ENCODE data around the gene NPTN.

DNA sequence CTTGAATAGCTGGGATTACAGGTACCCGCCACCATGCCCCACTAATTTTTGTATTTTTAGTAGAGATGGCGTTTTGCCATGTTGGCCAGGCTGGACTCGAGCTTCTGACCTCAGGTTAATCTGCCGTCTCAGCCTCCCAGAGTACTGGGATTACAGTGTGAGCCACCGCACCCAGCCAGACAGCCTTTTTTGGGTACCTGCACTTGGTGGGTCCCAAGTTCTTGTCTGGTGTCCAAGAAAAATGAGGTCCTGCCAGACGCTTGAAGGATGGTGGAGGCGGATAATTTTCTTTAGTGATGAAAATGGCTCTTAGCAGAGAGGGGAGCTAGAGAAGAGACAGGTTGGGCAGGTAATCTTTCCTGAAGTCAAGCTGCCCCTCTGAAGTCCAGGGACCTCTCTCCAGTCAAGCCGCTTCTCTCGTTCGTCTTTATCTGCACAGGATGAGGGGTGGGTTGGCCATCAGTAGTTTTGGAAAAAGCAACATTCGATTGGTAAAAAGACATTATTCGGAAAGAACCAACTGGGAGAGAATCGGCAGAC, 30.1 kb downstream of the ARIH1 start:
- PRO-cap, result no peak
- RAMPAGE, long total RNA, 3 experiments, result no peak in any of the 3 experiments

GRCh38 chr15:72577125-72577924, 77.2 kb upstream of the GOLGA6B start:
- PRO-cap, result no peak
- RAMPAGE, long total RNA, 3 experiments, result no peak in any of the 3 experiments

GRCh38 chr15:72604618-72605304, 49.7 kb upstream of the GOLGA6B start:
- PRO-cap, result no peak
- RAMPAGE, long total RNA, 3 experiments, result no peak in any of the 3 experiments

- PRO-cap, result unidirectional peak, minus-strand start at chr15:72636955
- RAMPAGE, long total RNA, 3 experiments, result no peak in any of the 3 experiments
These were observed 17.7 kb upstream of the GOLGA6B start for GRCh38 chr15:72636677-72637331.

GRCh38 chr15:72784236-72784761, 741 bp upstream of the ADPGK start:
- PRO-cap, result no peak
- RAMPAGE, long total RNA, 3 experiments, result no peak in any of the 3 experiments

- PRO-cap, result no peak
- RAMPAGE, long total RNA, 3 experiments, result no peak in any of the 3 experiments
These were observed 81.0 kb upstream of the NEO1 start for GRCh38 chr15:72971373-72971620.

DNA sequence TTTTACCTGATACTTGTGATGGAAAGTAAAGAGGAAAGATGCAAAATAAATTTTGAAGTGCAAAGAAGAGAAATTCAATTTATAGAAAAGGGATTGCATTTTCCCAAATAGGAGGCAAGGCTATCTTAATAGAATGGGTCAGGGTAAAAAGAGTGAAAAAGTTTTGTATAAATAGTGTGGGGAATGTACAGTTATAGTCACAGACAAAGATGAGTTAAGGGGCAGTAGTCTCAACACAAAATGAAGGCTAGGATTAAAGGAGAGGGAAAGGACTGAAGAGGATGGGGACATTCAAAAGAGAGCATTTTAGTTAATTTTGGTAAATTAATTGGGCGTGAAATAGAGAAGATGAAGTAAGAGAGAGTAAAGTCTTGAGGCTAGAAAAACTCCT, 36.2 kb downstream of the NEO1 start:
- PRO-cap, result no peak
- RAMPAGE, long total RNA, 3 experiments, result no peak in any of the 3 experiments

DNA sequence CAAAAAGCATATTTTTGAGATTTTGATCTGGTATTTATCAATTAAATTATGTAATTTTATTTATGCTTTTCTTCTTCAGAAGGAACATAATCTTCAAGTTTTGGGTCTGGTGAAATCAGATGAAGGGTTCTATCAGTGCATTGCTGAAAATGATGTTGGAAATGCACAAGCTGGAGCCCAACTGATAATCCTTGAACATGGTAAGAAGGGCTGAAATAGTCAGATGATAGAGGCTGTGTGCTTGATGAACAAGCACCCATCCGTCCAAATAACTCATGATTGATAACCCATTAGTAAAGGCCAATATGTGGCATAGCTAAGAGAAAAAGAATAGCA, 125.9 kb downstream of the NEO1 start:
- PRO-cap, result no peak
- RAMPAGE, long total RNA, 3 experiments, result no peak in any of the 3 experiments

- PRO-cap, result no peak
- RAMPAGE, long total RNA, 3 experiments, result no peak in any of the 3 experiments
These were observed 65.1 kb downstream of the HCN4 start for GRCh38 chr15:73303517-73304222.

GRCh38 chr15:73628324-73628891, 4.8 kb downstream of the NPTN start:
- PRO-cap, result no peak
- RAMPAGE, long total RNA, 3 experiments, result no peak in any of the 3 experiments

DNA sequence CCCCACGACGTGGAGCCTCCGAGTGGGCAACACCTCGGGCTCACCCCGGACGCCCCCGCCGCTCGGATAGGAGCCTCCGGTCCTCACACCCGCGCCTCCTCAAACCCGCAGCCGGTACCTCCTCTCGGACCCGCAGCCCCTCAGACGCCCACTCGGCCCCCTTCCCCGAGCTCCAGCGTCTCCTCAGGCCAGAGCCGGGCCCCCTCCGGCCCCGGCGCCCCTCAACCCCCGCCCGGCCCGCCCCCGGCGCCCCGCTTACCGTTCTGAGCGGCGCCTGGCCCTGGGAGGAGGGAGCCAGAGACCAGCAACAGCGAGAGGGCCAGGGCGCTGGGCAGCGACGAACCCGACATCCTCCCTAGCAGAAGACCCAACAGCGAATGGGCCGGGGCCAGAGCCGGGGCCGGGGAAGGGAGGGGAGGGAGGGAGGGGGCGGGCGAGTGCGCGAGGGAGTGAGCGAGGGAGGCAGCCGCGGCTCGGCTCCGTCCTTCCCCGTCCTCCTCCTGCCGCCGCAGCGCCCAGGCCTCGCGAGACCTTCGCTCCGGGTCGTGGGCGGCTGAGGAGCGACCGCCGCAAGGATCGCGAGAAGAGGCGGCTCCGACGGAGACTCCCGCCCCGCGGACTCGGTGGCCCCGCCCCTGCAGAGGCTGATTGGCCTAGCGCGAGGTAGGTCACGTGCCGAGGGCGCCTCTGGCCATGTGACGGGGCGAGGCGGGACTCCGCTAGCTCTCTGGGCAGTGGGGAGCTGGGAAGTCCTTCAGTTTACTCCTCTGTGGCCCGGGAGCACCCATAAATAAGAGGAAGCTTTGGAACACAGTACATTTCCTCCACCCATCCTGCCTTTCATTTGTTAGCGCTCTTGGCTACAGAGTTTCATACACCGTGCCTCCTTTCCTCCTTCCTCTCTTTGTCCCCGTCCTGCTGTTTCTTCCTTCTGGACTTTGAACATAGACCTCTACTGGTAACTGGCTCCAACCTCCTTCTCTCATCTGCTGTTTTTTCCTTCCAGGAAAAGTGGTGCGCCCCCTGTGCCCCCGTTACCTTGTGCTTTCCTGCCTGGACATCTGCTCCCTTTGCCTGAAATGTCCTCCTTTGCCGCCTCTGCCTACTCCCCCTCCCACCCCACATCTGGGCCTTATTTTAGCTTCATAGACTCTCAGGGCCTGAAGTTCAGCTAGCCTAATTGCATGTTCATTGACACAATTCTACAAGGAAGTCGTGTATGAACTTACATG, at the start of gene NPTN:
TSS of gene NPTN (minus strand) at position 524 of the 1,232 bp plus-strand sequence.
- PRO-cap, result bidirectional peak, plus-strand start at position 757 of the sequence, minus-strand start at position 513 of the sequence
- RAMPAGE, long total RNA, 3 experiments, result start-site peak on the minus strand in 3 of 3 experiments, centred at positions 376 to 402 of the sequence, 208 to 303 reads per replicate

DNA sequence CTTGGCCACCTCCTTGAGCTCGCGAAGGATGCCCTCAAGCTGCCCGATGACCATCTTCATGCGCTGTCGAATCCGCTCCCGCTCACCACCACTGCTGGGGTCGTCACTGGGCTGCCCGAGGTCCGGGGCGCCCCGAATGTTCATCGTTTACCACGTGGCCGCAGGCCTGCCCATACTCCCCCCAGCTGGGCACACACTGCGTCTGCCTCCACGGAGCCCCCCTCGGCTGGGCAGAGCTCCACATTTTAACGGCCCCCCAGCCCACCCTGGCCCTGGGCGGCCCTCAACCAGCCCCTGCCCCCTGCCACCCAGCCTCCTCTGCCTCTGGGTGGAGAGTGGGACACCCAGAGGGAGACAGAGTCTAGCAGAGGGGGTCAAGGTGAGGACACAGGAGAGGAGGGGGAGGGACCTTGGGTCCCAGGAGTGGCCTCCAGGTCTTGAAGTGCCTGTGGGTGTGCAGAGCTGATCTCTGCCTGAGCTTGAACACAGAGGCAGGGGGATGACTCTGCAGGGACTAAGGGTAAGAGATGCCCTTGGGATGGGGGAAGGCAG, 2.1 kb downstream of the INSYN1 start:
- PRO-cap, result no peak
- RAMPAGE, long total RNA, 3 experiments, result start-site peak on the minus strand in 1 of 3 experiments, centred at position 264 of the sequence, 9 reads per replicate

GRCh38 chr15:73751539-73752002, 1.6 kb downstream of the INSYN1 start:
- PRO-cap, result no peak
- RAMPAGE, long total RNA, 3 experiments, result no peak in any of the 3 experiments

- PRO-cap, result no peak
- RAMPAGE, long total RNA, 3 experiments, result no peak in any of the 3 experiments
These were observed 47.6 kb upstream of the INSYN1 start for GRCh38 chr15:73800508-73801416.

- PRO-cap, result no peak
- RAMPAGE, long total RNA, 3 experiments, result no peak in any of the 3 experiments
These were observed 2.4 kb downstream of the PML start for GRCh38 chr15:73996948-73997346.

DNA sequence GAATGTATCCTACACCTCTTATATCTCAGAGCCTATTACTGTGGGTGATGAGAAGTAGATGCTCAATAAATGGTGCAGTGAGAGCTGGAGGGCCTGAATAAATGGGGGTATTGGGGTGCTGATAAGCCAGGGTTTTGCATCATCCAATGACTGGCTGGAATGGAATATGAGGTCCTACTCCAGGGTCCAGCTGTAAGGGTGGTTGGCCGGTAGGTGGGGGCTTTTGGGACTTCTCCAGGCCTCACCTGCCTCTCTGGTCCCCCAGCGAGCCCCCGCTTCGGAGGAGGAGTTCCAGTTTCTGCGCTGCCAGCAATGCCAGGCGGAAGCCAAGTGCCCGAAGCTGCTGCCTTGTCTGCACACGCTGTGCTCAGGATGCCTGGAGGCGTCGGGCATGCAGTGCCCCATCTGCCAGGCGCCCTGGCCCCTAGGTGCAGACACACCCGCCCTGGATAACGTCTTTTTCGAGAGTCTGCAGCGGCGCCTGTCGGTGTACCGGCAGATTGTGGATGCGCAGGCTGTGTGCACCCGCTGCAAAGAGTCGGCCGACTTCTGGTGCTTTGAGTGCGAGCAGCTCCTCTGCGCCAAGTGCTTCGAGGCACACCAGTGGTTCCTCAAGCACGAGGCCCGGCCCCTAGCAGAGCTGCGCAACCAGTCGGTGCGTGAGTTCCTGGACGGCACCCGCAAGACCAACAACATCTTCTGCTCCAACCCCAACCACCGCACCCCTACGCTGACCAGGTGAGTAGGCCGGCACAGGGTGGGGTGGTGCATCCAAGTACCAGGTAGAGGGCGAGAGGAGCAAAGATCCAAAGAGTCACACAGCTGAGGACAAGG, 3.4 kb downstream of the PML start:
- PRO-cap, result no peak
- RAMPAGE, long total RNA, 3 experiments, result no peak in any of the 3 experiments

- PRO-cap, result no peak
- RAMPAGE, long total RNA, 3 experiments, result no peak in any of the 3 experiments
These were observed 2.8 kb downstream of the ISLR start for GRCh38 chr15:74176147-74176884.

DNA sequence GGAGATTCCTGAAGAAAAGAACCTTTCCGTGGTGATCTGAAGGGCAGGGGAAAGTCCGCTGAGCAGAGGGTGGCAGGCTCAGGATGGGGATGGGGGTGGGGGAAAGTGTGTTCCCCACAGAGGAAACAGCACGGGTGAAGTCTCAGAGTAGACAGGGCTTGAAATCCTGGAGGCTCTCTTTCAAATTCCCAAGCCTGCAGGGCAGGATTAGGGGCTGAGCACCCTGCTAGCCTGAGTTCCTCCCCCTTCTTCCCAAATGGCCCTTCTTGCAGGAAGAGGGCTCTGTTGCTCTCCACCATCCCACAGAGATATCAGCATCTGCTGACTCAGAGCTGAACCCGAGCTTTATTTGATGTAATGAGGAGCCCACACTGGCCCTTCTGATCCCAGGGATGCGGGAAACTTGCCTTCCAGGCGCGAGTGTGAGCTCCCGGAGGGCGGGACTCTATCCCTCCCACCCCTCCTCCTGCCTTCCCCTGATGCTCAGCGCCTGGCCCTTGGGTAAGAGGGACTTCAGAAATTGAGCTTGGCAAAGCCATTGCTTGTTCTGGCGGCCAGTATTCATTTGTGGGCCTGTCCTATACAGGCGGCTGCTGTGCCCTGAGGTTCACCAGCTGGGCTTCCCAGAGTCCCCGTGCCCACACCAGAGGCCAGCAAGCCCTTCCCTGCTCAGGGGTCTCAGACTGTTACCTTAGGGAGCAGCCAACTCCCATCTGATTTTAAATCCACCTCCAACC, 1.4 kb upstream of the STRA6 start:
- PRO-cap, result no peak
- RAMPAGE, long total RNA, 3 experiments, result no peak in any of the 3 experiments

DNA sequence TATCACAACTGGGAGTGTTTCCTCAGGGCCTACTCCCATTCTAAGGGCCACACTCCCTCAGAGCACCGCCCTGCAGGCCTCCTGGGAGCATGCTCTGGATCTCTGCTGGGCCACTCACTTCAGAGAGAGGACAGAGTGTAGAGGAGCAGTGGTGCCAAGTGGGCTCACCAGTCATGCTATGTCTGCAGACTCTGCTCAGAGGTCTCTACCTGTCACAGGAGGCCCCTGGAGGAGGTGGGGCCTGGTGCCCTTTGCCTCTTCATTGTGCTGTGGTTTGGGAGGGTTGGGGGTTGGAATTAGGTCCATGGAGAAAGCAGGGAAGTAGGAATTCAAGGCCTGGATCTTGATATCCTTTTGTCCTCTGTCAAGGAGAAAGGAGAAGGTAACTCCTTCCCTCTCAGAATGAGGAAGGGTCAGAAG, 21.0 kb upstream of the CLK3 start:
- PRO-cap, result no peak
- RAMPAGE, long total RNA, 3 experiments, result no peak in any of the 3 experiments

- PRO-cap, result no peak
- RAMPAGE, long total RNA, 3 experiments, result no peak in any of the 3 experiments
These were observed 15.0 kb downstream of the CLK3 start for GRCh38 chr15:74630239-74631434.

Data from subcutaneous adipose tissue (tissue), 3 donors.